SJCRH30 (cell line): ENCODE measurements around a stretch of chr2.

GRCh38 chr2:24252214-24252697, 77.4 kb downstream of the FAM228A start:
- RAMPAGE, long total RNA: no peak

DNA sequence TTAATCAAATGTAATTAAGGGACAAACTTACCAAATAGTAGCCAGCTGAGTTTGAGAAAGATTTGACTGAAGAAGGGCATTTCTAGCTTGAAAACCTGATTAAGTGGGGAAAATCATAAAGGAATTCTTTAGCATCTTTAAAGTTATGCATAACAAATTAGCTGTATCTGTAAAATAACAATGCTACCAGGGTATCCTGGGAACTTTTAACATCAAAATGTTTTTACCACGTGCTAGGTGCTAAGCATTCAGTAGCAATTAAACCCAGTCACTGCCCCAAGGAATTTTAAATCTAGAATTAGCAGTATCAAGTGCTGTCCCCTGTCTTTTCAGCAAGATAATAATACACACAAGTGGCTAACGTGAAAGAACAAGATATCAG, 56.6 kb downstream of the ITSN2 start:
- RAMPAGE, long total RNA: no peak

GRCh38 chr2:24403629-24403854, 43.2 kb upstream of the ITSN2 start:
- RAMPAGE, long total RNA: no peak

- RAMPAGE, long total RNA: no peak
Observed at GRCh38 chr2:24497956-24498741, 7.1 kb downstream of the NCOA1 start.

DNA sequence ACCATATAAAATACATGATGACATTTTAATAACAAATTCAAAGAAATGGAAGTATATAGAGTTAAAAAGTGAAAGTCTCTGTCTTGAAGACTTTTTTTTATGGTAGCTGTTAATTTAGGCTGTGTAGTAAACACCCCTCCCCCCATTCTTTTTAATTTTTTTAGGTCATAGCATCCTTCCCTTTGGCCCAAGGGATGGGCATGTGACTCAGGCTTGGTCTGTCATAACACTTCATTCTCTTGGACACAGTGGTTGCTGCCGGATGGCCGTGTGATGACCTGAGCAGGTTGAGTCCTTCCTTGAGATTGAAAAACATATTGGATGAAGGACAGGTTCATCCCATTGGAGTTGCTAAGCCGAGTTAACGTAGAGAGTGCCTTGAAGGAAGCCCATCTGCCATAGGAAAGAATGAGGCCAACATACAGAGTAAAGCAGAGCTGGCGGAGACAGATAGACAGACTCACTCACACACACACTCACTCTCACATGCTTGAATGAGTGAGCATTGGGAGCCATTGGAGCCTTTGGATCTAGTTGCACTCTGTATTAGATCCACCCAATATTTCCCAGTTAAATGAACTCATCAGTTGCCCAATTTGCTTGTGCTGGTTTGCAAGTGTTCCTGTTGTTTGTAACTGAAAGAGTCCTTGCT, 14.6 kb downstream of the NCOA1 start:
- RAMPAGE, long total RNA: no peak

GRCh38 chr2:24542973-24543800, 52.1 kb downstream of the NCOA1 start:
- RAMPAGE, long total RNA: no peak

DNA sequence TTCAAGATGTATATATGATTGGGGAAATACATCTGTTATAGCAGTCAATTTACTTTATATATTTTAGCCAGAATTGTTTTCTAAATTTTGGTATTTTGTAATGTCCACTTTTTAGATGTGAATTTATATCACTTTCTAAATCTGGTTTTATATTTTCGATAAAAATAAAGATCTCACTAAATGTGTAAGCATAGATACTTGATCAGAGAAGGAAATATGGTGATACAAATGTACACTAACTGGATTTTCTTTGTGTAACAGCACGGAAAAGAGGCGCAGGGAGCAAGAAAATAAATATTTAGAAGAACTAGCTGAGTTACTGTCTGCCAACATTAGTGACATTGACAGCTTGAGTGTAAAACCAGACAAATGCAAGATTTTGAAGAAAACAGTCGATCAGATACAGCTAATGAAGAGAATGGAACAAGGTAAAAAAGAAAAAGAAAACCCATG, 127.7 kb downstream of the PTRHD1 start:
- RAMPAGE, long total RNA: no peak

- RAMPAGE, long total RNA: no peak
Observed at GRCh38 chr2:24751715-24752393, 41.3 kb downstream of the PTRHD1 start.

GRCh38 chr2:24821189-24822228, 28.3 kb downstream of the CENPO start:
- RAMPAGE, long total RNA: no peak

DNA sequence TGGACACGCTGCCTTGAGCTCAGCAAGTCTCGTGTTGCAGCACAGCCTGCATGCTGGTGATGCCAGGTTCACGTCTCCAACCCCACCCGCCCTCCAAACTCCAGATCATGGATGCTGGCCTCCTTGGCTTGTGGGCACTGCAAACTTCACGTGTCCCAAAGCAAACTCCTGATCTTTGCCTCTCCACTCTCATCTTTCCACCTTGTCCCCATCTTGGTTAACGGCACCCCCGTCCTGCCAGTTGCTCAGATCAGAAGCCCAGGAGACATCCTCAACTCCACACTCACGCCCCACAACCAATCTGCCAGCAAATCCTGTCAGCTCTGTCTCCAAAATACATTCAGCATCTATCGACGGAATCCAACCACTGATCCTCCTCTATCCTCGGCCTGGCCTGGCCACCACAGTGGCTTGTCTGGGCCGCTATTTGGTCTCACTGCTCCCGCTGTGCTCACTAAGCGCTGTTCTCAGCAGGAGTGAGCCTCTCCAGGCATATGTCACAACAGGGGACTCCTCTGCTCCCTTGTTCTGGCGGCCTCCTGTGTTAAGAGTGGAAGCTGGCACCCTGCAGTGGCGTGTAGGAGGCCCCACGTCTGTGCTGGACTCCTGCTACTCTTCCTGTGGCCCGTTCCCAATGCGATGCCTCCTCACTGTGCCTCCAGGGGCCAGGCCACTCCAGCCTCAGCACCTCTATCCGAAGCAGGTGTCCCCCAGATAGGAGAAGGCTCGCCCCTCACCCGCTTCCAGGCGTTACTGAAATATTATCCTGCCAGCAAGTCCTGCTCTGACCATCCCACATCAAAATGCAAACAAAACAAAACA, 39.7 kb downstream of the CENPO start:
- RAMPAGE, long total RNA: no peak

DNA sequence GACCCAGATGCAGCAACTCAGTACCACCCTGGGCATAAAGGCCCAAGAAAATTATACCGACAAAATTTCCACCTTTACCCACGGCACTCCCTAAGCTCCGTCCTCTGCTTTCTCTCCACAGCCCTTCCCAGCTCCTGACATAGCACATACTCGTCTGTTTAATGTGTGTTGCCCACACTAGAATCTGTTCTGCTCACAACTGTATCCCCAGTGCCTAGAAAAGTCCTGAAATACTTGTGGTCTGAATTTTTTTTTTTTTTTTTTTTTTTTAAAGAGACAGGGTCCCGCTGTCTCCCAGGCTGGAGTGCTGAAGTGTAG, 62.3 kb downstream of the ADCY3 start:
- RAMPAGE, long total RNA: no peak

- RAMPAGE, long total RNA: no peak
Observed at GRCh38 chr2:24896593-24897227, 23.3 kb downstream of the ADCY3 start.

DNA sequence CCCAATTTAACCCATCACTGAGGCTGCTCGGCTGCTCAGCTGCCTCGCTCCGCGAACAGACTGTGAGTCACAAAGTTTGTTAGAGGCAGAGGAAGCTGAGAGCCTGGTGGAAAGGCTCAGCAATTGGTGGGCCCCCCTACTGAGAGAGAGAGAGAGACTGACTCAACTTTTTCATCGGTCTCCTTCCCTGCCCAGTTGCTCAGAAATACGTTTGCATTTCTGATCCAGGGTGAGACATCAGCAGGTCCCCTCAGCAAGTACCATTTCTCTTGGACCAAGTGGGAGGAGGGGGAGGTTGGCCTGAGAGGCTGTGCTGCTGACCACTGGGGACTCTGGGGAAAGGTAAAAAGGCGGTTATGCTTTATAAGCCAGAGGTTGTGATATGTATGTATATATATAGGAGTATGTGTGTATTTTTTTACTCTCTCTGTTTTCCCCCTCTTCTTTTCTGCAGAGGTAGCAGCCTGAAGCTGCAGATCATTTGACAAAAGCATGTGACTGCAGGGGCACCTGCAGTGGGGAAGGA, 1.5 kb downstream of the EFR3B start:
- RAMPAGE, long total RNA: no peak

- RAMPAGE, long total RNA: no peak
Observed at GRCh38 chr2:25098573-25099307, 56.9 kb downstream of the EFR3B start.

DNA sequence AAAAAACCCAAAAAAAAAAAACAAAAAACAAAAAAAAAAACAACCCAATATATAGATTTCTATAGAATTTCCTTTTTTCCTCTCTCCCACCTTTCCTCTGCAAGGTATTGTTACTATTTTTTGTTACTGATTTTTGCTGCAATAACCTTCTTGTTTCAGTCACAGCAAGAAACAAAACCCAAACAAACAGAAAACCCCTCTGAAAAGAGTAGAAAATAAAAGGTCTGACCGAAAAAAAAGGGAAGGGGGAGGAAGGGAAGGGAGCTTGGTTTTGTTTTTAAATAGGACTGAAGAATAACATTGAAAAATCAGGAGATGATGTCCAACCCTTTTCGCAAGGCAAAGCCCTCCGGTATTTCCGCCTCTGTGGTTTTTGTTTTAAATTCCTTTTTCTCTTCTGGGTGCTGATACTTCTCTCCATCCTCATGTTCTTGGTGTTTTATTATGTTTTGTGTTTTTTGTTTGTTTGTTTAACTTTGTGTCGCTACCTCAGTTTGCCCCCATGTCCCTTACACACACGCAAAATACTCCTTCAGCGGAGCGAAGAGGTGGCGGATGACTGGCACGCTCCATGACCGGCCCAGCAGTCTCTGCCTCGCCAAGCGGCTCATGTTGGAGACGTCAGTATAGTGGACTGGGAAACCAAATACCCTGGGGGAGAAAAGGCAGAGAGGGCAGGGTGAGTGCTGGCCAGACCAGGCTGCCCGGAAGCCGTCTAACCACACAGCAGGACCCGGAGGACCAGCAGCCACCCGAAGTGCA, 65.6 kb upstream of the POMC start:
- RAMPAGE, long total RNA: no peak

- RAMPAGE, long total RNA: no peak
Observed at GRCh38 chr2:25245996-25246826, 77.8 kb upstream of the POMC start.

DNA sequence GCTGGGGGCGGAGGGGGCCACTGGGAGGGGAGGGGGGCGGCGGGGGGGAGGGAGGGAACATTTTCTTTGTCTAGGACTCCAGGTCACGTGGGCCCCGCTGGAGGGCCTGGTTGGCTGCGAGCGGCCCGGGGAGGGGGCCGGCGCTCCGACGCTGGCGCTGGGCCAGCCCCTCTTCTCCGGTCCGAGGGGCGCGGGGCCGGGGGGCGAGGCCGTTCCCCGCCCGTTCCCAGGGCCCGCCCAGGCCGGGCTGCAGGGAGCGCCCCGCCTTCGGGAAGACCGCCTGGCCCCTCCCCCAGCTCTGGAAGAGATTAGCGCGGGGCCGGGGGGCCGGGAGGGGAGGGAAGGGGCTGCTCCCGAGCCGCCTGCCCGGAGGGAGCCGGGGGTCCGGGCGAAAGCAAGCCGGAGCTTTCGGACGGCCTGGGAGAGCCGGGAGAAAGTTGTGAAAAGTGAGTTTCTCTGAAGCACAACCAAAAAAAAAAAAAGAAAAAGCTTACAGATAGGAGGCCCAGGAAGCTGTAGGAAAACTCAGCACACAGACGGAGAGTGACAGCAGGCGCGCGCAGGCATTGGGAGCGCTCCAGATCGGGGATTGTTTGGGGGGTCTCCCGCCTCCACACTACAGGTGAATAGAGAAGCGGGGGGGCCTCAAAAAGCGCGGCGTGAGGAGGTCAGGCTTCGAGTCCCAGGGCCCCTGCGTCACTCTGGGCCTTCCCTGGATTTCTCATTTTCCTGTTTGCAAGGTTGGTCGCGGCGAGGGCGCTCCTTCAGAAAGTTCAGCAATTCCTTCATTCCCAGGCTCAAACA, 84.1 kb upstream of the POMC start:
- RAMPAGE, long total RNA: no peak

GRCh38 chr2:25279052-25279797, 62.5 kb downstream of the DNMT3A start:
- RAMPAGE, long total RNA: no peak

DNA sequence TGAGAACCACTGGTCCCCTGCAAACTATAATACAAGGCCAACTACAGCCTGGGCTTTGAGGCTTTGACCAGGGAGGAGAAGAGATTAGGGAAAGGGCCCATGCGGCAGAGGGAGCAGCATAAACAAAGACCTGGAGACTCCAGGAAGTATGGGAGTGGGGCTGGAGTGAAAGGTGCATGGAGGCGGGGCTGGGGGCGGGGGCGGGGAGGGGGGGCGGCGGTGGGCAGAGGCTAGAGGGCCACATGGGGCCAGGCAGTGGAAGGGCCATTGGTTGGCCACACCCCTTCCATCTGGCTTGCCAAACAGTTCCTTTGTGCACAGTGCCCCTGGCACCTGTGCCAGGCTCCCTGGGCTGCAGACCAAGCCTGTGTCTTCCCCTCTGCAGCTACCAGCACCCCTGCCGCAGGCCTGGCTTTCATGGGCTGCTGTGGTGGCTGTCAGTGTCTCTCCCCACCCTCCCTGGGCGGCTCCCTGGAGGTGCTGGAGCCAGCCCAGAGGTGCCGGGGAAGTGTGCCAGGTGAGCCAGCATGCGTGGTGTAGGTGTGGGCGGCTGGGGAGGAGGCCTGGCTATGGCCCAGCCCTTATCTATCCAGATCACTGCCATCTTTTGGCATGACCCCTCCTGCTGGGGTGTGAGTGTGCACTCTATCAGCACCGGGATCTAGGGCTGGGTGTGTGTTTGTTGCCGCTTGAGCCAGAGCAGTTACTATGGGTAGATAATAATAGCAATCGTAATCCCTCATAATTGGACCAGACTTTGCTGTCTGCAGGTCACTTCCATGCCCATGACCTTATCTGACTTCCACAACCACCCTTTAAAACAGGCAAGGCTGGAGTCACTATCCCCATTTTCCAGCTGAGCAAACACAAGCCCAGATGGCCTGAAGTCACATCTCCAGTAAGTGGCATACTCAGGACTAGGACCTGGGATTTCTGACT, 30.5 kb downstream of the DNMT3A start:
- RAMPAGE, long total RNA: no peak

DNA sequence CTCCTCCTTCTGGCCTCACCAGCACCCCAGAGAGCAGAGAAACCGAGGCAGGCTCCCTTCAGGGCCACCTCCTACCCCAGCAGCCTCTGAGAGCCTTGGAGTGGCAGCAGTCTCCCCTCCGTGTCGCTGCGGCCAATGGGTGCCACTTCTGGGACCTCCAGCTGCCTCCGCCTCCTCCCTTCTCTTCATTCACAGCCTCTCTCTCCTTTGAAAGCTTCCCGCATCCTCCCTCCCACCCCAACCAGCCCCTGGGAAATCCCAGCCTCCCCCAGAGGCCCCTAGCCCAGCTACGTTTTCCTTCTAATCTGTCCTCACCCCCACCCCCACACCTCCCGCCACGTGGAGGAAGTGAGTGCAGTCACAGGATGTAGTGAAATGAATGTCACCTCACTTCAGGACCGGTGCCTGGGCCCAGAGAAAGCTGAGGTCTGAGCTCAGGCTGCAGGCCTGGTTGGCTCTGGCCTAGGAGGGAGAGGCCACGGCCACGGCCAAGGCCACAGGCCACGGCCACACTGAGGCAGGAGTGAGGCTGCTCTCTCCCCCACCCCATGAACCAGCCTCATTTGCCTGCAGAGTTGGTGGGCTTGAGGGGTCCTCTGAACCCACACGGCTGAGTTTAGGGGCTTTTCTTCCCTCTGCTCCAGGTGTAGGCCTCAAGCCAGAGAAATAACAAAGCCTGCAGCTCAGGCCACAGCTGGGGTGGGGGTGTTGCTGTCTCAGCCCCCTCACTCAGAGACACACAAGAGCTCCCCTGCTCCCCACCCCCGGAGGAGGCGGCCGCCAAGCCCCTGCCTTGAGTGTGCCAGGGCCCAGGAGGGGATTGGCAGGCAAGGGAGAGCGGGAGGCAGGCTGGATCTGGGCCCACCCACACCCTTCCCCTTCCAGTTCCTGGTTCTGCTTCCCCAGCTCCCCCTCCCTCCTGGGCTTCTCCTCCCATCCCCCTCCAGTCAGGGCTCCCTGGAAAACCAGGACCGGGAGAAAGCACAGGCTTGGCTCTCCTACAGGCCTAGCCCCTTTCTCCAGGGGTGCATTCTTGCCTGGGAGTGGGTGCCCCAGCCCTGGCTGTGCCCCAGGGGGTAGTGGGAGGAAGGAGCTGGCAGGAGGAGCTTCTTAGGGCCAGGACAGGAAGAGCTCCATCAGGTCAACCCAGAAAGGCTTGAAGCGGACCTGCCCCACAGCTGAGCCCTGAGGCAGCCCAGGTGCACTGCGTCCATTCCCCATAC, 27.1 kb downstream of the DNMT3A start:
- RAMPAGE, long total RNA: no peak